NT2/D1 (cell line): ENCODE measurements around the genes WDR77, KCND3 and MOV10.

DNA sequence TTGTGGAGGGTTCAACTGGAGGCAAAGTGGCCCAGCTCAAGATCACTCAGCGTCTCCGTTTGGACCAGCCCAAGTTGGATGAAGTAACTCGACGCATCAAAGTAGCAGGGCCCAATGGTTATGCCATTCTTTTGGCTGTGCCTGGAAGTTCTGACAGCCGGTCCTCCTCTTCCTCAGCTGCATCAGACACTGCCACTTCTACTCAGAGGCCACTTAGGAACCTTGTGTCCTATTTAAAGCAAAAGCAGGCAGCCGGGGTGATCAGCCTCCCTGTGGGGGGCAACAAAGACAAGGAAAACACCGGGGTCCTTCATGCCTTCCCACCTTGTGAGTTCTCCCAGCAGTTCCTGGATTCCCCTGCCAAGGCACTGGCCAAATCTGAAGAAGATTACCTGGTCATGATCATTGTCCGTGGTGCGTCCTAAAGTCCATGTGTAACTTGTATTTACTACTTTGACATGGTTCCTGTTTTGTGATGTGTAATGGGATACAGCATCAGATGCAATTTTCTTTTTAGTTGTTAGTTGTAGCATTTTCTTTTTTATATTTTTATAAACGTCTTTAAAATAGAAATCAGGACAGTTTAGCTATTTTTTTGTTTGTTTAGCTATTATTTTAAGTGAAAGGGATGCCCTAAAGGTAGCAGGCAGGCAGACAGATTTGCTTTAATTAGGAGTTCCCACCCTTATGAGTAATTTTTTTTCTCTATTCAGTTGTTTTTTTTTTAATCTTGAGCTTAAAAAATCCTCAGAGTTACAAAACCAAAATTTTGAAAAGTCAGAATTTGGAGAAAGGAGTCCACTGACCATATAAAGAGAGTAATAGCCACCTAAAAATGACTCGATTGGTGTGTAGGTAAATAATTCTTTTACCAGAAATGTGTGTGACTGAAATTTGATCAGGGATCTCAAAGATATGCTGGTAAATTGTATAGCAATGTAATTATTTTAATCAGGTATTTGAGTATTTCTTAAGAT is 3.0 kb downstream of the RBM15 start:
- RRBS, 2 experiments: 18 to 60% methylated on average over 1 to 2 of the region's 11 CpGs

- RRBS, 2 experiments: no CpG with 5 or more reads among the region's 9 CpGs
These were observed 7.6 kb downstream of the CEPT1 start for GRCh38 chr1:111147365-111148305.

GRCh38 chr1:111435443-111435855 is 7.9 kb upstream of the OVGP1 start:
- RRBS, 2 experiments: no CpG with 5 or more reads among the region's 8 CpGs

- RRBS, 2 experiments: under 1 to 1% methylated on average over 18 to 27 of the region's 65 CpGs
These were observed at the start of gene WDR77 for GRCh38 chr1:111448208-111449377. WDR77 (minus strand) TSS chr1:111449256.

DNA sequence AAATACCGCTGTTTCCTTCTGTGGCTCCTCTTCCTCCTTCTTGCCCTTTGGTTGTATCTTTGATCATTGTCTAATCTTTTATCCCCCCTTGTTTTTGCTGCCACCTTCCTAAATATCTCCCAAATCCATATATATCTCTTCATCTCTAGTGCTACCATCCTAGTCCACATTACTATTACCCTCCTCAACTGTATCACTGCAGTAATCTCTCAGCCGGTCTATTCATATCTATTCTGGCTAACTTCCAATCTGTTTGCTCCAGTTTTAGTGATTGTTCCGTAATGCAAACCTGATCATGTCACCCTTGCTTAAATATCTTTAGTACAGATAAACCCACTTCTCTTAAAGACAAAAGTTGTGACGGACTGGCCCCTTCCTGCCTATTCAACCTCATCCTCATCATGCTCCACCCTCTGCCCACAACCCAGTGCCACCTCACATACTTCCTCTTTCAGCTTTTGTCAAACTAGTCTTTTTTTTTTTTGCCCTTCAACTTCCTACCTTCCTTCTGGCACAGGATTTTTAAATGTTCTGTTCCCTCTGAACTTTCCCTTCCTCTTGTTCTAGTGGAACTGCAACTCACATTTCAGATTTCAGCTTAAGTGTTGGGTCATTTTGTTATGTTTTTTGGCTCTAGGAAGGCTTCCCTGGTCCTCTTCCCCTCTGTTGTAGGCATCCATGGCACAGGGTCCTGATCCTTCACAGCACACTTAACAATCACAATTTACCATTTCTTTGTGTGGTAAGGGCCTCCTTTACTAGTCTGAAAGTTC is 2.7 kb upstream of the C1orf162 start:
- RRBS, 2 experiments: no CpG with 5 or more reads among the region's 4 CpGs

GRCh38 chr1:111485671-111486125 is 11.9 kb downstream of the C1orf162 start:
- RRBS, 2 experiments: no CpG with 5 or more reads among the region's 4 CpGs

- RRBS, 2 experiments: no CpG with 5 or more reads among the region's 9 CpGs
These were observed 21.1 kb upstream of the RAP1A start for GRCh38 chr1:111598301-111599025.

GRCh38 chr1:111619249-111619578 is 375 bp upstream of the RAP1A start:
- RRBS, 2 experiments: 3 to 4% methylated on average over 1 of the region's 5 CpGs

DNA sequence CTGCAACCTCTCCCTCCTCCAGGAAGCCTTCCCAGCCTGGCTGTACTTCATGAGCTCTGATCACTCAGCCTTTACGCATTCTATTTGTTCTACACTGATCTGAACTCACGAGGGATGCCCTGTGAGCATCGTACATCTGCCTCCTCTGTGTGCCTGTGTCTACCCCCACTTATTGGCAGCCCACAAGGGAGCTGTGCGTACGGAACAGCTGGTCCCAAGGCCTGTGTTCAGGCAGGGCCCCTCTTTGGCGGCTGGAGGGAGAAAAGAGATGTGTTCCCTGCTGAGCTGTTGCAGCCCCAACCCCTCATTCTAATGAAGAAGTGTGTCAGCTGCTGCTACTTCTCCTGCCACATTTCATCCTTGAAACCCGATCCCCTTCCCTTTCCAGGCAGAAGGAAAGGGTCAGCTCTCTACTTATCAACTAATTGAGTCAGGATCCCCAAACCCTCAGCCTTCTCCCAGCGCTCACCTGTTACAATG is 3.3 kb downstream of the INKA2 start:
- RRBS, 2 experiments: no CpG with 5 or more reads among the region's 8 CpGs

DNA sequence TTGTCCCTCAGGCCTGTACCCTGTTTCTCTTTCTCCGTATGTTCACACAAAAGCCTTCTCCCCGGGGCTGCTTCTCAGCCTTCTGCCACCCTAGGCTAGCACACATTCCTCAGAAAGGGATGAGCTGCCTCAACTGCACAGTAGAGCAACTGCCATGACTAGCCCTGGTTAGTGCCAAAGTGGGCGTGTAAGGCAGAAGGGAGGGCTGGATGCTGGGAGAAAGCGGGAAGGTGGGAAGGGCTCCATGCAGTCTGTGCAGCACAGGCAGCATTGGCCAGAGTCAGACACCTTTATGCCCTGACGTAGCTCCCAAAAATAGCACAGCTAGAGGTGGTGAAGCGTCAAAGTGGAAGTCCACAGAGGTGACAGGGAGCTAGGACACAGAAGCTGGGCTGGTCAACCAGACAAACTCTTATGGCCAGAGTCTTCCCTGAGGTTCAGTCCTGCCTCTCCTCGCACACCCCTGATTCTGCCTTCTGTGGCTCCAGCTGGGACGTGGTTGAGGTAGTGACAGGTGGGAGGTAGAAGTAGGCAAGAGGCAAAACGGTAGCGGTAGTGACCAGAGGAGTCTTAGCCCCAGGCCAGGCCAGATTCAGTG is 45.4 kb downstream of the DDX20 start:
- RRBS, 2 experiments: no CpG with 5 or more reads among the region's 10 CpGs

GRCh38 chr1:111954960-111955517 is 34.4 kb downstream of the KCND3 start:
- RRBS, 2 experiments: no CpG with 5 or more reads among the region's 6 CpGs

GRCh38 chr1:111989593-111990442 is at the start of gene KCND3:
KCND3 (minus strand) TSS chr1:111989668.
- RRBS, 2 experiments: under 1 to 3% methylated on average over 29 of the region's 110 CpGs

DNA sequence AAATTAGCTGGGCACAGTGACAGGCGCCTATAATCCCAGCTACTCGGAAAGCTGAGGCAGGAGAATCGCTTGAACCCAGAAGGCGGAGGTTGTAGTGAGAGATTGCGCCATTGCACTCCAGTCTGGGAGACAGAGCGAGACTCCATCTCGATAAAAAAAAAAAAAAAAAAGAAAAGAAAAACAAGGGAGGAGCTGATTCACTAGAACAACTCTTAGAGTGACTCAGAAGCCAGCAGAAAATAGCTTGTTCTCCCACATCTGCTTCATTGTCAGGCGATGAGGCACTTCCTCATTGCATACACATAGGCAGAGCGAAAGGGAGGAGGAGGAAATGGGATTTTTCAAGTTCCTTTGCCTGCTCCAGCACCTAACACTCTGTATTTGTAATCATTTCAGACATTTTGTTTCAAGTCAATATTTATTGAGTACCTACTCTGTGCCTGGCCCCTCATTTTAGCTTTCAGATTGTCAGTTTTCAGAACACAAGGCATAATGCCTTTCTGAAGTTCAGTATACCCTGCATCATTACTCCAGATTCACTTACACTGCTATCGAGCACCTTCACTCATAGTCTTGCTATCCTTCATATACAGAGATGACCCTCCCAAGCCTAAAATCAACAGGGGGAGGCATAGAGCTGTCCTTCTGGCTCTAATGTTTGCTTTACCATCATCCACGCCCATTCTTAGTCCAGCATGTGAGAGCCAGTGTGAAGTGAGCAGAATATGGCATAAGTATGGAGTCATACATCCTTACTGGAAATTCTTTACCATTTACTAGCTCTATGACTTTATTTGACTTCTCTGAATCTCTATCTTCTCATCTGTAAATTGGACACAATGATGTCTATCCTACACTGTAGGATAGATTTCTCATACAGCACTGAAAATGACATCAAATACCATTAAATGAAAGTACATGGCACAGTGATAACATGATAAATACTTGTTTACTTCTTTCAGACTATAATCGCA is 1.7 kb upstream of the CTTNBP2NL start:
- RRBS, 2 experiments: no CpG with 5 or more reads among the region's 12 CpGs

DNA sequence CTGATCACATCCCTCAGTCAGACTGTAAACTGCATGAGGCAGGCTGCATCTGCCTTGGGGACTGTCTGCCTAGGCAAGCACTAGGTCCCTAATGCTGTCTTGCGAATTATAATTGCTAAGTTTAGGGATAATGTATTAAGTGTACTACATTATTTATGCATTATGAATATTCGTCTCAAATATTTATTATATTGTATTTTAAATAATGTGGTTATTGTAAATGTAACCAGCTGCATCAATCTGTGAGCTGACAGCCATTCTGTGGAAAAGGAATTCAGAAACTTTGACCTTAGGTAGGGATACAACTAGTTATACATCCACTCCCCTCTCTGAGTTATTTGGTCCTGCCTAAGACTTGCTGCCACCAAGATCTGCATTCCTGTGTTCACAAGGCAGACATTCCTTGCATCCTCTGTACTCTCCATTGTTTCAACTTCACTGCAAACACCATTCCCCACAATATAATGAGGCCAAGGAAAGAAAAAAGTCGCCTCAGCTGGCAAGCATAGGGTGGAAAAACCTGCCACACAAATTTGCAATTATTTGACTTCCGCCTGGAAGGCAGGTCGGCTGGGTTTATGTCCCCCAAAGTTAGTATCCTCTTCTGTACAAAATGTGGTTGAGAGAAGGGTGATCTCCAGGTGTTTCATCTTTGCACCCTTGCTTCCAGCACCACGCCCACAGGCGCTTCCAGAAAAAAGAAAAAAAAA is 827 bp upstream of the CTTNBP2NL start:
- RRBS, 2 experiments: no CpG with 5 or more reads among the region's 7 CpGs

DNA sequence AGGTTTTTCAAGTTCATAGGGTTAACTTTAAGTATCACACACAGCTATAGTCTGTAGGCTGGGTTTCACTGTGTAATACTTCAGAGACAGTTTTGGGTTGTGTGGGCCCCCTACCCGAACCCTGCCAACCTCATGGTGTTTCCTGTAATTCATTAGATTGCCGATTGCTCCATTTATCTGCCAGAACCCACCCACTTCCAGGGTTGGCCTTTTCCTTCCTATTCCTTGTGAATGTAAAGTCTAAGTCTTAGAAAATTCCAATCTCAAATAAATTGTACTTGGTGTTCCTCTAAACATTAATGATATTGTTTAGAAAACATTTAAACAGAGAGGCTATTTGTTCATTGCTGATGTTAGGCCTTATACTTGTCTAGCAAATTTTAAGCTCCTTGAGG is 43.6 kb downstream of the CTTNBP2NL start:
- RRBS, 2 experiments: no CpG with 5 or more reads among the region's 2 CpGs

DNA sequence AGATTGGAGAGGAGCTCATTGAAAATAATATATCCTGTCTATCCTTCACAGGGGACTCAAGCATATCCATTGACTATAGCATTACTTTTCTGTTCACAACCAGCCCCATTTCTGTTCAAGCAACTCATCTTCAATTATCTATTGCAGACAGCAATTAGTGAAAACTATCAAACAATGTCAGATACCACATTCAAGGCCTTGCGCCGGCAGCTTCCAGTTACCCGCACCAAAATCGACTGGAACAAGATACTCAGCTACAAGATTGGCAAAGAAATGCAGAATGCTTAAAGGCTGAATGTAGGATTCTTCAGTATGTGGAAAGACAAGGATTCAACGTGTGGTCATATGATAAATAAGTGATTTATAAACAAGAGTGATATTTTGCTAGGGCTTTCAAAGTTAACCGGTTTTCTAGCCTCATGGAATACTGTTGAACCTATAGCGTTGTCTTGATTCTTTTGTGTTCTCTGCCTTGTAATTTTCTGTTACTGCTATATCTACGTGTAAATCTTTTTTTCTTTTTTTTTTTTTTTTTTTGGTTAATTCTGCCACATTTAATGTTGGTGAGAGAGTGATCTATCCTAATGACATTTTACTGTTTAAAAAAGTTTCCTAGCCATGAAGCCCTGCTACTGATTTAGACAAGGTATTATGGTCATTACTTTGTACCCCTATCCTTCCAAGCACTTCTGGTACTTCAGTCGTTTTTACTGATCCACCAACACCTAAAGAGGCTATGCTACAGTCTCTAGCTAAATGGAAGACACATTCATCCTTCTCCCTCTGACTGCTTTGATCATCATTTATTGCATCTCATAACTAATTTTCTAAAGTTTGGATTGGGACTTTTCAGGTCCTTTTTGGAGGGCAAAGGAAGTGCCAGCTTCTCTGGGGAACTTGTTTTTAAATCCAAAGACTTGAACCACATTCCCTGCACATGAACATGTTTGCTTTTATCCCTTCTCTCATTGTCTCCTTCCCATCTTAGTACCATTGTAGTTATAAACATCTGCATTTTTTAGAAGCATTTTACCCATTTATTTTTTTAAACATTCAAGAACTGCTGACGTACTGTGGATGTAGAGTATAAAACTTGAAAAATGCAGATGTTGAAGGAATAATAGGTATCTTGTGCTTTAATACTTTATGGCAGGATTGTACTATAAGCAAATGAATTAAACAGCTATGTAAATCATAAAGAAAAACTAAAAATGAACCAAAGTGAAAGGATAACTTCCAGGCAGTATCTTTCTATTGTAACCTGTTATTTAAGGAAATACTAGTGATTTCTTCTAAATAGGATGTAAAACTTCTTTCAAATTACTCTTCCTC is 4.1 kb upstream of the MOV10 start:
- RRBS, 2 experiments: no CpG with 5 or more reads among the region's 10 CpGs

GRCh38 chr1:112674078-112674767 is at the start of gene MOV10:
MOV10 (plus strand) TSS chr1:112674659.
- RRBS, 2 experiments: 10% methylated on average over 2 of the region's 27 CpGs; no CpG with 5 or more reads in 1 of the 2 experiments

DNA sequence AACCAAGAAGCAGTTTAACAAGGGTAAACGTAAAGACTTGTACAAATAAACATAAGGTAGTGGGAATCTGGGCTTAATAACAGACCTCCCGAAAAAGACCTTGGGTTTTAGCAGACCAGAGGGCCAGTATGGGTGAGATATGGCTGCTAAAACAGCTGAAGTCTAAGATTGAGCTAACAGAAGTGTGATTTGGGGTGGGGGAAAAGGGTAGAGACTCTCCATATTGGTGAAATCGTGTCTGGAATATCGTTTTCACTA is 1.3 kb downstream of the MOV10 start:
- RRBS, 2 experiments: no CpG with 5 or more reads among the region's 4 CpGs

DNA sequence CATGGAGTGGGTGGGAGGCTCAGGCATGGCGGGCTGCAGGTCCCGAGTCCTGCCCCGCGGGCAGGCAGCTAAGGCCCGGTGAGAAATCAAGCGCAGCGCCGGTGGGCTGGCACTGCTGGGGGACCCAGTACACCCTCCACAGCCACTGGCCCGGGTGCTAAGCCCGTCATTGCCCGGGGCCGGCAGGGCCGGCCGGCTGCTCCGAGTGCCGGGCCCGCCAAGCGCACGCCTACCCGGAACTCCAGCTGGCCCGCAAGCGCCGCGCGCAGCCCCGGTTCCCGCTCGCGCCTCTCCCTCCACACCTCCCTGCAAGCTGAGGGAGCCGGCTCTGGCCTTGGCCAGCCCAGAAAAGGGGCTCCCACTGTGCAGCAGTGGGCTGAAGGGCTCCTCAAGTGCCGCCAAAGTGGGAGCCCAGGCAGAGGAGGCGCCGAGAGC is 101.4 kb downstream of the SLC16A1 start:
- RRBS, 2 experiments: no CpG with 5 or more reads among the region's 33 CpGs